ENCODE measurements around a stretch of chr21.

DNA sequence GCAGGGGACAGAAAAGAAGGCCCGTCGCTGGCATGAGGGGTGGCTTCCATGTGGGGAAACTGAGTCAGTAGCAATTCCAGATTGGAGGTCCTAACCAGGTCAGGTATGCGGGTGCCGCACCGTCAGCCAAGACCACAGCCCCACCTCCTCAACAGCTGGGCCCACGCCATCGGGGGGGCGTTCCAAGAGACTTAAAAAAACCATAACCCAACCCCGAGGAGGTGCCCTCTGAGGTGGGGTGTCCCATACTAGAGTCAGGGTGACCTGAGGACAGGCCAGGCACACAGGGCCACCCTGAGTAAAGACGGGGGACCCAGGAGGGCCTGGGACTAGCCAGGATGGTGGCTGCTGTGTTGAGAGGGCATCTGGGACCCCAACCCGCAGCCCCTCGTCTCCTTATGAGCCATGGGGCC, 5416.8 kb upstream of the TPTE start:
- RRBS, 2 experiments: no CpG with 5 or more reads among the region's 12 CpGs

DNA sequence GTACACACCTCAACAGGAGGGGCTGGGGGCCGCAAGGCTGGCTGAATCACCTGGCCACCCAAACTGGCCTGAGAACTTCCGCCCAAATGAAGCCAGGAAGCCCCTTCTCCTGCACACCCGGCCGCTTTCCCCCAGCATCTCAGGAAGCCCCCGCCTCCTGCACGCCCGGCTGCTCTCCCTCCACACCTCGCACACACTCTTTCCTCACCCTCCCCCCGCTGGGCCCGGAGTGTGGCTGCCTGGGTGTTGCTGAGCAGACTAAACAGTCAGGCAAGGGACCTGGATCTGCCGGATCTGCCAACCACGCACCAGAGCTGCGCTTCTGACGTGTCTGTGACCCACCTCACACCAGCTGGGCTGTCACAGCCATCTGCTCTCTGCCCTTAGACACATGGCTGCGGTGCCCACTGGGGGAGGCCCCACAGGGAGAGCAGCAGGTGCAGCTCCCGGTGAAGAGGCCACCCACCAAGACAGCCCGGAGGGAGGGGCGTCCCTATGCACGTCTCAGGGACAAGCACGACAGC, 5403.2 kb upstream of the TPTE start:
- RRBS, 2 experiments: no CpG with 5 or more reads among the region's 20 CpGs

DNA sequence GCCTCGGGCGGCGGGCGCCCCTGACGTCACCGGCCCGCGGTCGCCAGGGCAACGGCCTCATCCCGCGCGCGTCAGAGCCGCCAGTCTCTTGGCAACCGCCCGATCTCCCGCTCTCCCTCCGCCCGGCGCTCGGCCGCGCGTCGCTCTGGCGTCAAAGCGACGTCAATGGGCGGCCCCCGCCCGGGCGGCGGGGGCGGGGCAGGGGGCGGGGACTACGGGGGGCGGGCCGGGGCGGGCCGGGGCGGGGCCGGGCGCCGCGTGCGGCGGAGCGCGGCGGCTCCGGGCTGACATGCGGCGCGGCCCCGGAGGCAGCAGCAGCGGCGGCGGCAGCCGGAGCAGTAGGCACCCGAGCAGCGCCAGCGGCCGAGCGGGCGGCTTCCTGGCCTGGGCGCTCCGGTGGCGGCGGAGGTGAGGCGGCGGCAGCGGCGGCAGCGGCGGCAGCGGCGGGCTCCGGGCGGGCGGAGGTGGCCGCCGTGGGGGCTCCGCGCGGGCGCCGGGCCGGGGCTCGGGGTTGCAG, 4410.5 kb upstream of the TPTE start:
- RRBS, 2 experiments: no CpG with 5 or more reads among the region's 90 CpGs

GRCh38 chr21:8849830-8850330, 1671.5 kb upstream of the TPTE start:
- RRBS, 2 experiments: no CpG with 5 or more reads among the region's 7 CpGs

- RRBS, 2 experiments: no CpG with 5 or more reads among the region's 4 CpGs
Observed at GRCh38 chr21:8996788-8997872, 1524.3 kb upstream of the TPTE start.

DNA sequence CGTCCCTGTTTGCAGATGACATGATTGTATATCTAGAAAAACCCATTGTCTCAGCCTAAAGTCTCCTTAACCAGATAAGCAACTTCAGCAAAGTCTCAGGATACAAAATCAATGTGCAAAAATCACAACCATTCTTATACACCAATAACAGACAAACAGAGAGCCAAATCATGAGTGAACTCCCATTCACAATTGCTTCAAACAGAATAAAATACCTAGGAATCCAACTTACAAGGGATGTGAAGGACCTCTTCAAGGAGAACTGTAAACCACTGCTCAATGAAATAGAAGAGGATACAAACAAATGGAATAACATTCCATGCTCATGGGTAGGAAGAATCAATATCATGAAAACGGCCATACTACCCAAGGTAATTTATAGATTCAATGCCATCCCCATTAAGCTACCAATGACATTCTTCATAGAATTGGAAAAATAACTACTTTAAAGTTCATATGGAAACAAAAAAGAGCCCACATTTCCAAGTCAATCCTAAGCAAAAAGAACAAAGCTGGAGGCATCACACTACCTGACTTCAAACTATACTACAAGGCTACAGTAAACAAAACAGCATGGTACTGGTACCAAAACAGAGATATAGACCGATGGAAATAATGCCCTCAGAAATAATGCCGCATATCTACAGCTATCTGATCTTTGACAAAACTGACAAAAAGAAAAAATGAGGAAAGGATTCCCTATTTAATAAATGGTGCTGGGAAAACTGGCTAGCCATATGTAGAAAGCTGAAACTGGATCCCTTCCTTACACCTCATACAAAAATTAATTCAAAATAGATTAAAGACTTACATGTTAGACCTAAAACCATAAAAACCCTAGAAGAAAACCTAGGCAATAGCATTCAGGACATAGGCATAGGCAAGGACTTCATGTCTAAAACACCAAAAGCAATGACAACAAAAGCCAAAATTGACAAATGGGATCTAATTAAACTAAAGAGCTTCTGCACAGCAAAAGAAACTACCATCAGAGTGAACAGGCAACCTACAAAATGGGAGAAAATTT, 1520.8 kb upstream of the TPTE start:
- RRBS, 2 experiments: no CpG with 5 or more reads among the region's 4 CpGs

DNA sequence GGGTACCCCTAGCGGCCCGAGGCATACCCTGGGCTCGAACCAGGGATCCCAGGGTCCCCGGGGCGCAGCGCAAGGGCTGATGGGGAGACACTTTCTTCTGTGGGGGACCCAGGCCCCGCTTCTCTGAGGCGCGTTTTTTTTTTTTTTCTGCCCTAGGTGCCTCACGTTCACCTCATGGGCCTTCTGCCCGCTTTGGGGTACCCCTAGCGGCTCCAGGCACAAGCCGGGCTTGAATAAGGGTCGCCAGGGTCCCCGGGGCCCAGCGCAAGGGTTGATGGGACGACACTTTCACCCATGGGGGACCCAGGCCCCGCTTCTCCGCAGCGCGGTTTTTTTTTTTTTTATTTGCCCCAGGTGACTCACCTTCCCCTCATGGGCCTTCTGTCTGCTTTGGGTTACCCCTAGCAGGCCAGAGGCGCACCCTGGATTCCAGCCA, 1483.4 kb upstream of the TPTE start:
- RRBS, 2 experiments: no CpG with 5 or more reads among the region's 22 CpGs

- RRBS, 2 experiments: 50 to 56% methylated on average over 10 to 12 of the region's 56 CpGs
Observed at GRCh38 chr21:9042836-9043559, 1478.4 kb upstream of the TPTE start.

DNA sequence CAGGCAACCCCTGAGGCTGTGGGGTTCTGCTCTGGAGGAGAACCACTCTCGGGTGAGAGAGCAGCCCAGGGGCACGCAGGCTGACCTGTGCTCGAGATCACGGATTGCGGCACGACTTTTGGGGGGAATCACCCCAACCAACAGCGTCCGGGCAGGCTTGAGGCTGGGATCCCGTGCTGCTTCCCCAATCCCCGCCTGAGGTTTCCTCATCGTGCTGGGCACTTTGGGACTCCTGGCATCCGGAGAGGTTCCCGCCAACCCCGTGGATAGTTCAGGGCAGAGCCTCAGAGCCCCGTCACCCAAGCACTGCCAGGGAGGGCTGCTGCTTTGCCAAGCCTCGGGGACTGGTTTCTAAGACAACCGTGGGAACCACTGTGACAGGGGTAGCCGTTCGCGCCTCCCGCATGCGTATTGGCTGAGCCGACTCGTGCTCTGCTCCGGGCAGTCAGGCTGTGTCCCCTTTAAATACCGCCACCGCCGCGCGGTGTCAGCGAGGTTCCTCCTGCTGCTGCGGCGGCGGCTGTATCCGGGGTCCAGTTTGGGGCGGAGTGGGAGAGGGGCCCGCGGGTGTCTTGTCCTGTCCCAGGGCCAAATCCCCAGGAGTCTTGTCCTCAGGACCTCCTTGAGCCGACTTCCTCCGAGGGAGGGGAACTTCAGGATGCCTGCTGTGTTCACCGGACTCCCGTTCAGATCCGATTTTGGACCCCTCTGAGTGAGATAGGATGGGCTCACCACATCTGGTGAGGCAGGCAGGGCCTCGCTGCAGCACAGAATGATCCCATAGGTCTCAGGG, 682.1 kb upstream of the TPTE start:
- RRBS, 2 experiments: no CpG with 5 or more reads among the region's 44 CpGs

GRCh38 chr21:14064351-14064631, 146.5 kb downstream of the LIPI start:
- RRBS, 2 experiments: no CpG with 5 or more reads among the region's 25 CpGs

GRCh38 chr21:14070345-14070816, 140.4 kb downstream of the LIPI start:
- RRBS, 2 experiments: 79 to 84% methylated on average over 4 to 5 of the region's 28 CpGs

GRCh38 chr21:15140298-15141047, 75.7 kb upstream of the NRIP1 start:
- RRBS, 2 experiments: no CpG with 5 or more reads among the region's 9 CpGs

DNA sequence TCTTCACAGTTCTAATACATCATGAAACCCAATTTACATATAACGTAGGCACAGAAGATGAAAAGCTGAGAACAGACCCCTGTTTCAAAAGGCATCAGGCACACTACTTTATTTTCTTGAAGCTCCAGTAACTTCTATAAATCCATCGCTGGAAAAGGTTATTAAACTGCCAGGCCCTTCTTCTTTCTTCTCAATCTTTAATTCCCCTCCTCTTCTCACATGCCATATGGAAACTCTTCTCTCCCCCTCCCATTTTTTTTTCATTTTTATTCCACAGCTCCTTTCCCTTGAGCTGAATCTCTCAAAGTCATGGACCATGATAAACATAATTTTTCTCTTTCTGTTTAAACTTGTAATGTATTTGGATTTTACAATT, 86.2 kb upstream of the NRIP1 start:
- RRBS, 2 experiments: no CpG with 5 or more reads among the region's 2 CpGs

- RRBS, 2 experiments: no CpG with 5 or more reads among the region's 1 CpG
Observed at GRCh38 chr21:16835819-16836099, 677.1 kb upstream of the CXADR start.

GRCh38 chr21:17270208-17270544, 242.7 kb upstream of the CXADR start:
- RRBS, 2 experiments: no CpG with 5 or more reads among the region's 1 CpG

- RRBS, 2 experiments: no CpG with 5 or more reads among the region's 32 CpGs
Observed at GRCh38 chr21:17513597-17514583, 1.0 kb downstream of the CXADR start.

- RRBS, 2 experiments: no CpG with 5 or more reads among the region's 1 CpG
Observed at GRCh38 chr21:17522781-17523102, 9.9 kb downstream of the CXADR start.

DNA sequence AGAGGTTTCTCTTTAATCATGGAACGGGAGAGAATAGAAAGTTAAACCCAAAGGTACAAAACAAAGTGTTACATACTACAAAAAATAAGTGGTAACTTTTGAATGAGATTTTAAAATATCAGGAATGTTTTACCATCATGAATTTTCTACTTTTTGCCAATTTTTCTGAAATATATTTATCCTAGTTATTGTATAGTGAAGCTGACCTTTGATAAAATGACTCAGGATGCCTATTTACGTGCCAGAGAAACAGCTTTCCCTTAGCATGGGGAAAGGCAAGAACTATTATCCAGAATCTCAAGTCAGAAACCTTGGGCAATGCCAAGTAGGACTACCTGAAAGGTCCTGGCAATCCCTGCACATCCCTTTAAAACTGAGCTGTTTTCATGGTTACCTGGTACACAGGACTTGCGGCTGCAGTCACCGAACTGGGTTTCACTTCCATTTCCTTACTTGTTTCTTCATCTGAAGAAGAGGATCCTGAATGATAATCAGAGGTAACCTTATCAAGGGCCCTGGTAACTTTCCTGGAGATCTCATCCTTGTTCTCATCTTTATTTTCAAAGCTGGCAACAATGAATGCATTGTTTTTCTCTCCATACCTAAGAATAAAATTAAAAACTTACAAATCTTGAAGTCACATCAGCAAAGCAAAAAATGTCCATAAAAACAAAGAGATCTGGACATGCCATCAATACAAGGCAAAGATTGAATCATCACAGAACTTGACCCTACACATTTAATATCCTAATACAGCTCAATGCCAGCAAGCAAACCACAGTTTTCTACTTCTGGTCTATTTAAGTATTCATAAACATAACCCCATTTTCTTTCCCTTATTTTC, 14.3 kb downstream of the BTG3 start:
- RRBS, 2 experiments: no CpG with 5 or more reads among the region's 4 CpGs

DNA sequence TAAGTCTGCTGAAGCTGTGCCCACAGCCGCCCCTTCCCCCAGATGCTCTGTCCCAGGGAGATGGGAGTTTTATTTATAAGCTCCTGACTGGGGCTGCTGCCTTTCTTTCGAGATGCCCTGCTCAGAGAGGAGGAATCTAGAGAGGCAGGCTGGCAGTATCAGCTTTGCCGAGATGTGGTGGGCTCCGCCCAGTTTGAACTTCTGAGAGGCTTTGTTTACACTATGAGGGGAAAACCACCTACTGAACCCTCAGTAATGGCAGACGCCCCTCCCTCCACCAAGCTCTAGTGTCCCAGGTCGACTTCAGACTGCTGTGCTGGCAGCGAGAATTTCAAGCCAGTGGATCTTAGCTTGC, 43.9 kb downstream of the C21orf91 start:
- RRBS, 2 experiments: no CpG with 5 or more reads among the region's 7 CpGs

Data from NT2/D1 (cell line).